Cardiac ventricle fibroblast (primary cell): ENCODE measurements around the genes CRB1, DENND1B and NEK7.

DNA sequence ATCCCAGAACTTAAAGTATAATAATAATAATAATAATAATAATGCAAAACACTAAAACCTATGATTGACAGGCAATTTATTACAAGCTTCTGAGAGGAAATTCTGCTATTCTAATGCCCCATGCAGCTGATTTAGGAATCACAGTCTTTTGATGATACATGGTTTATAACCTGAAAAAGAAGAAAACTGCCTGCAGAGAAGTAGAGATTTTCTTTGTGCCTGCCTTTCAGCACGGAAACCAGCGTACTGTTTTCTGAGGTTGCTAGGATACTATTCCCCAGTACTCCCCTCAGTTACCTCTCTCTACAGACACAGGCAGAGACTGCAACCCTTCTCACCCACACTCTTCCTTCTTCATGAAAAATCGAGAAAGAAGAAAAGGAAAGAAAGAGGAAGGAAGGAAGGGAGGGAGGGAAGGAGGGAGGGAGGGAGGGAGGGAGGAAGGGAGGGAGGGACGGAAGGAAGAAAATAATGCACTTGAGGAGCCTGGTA lies 21.7 kb downstream of the RGS2 start:
- RAMPAGE, long total RNA, result no peak

DNA sequence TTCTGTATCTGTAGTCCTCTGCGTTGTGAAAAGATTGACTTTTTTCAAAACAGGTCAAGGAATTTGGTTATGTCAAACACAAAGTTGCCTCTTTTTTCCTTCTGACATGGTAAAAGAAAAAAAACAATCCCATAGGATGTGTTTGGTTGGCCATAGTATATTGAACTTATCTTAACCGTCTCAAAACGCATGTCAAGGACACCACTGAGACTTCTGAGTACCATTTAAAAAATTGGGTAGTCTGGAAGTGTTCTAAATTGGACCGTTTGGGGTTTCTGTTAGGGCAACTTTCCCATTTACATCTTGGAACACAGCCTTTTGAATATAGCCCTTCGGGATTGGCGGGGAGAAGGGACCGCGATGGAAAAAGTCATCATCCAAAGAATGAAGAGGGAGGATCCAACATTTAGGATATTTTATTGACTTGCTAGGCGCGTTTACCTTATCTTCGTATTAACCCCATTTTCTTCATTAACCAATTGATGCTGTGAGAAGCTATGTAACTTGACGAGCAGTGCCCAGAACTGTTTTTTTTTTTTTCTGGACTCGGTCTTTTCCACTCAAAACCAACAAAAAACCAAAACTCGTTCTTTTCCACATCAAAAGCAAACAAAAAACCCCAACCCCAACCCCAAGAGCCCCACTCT lies 844 bp upstream of the CDC73 start:
- RAMPAGE, long total RNA, result no peak

DNA sequence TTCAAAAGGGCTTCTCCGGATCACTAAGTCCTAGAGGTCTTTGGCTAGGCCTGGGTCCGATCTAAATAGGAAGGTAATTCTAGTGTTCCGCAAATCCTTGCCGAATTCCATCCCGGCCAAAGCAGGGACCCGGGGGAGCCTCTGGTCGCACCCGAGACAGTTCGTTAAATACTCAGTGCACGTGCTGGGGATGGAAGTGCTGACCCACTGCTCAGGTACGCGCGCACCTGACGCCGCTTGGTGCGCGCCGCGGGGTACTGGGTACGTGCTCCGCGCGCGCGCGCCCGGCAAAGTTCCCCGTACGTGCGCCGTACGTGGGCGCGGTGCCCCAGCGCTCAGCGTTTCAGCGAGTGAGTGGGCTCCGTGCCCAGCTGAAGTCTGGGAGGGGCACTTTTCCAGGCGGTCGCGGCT lies 315 bp upstream of the CDC73 start:
- RAMPAGE, long total RNA, result no peak

GRCh38 chr1:193569595-193570222 lies 383.3 kb upstream of the B3GALT2 start:
- RAMPAGE, long total RNA, result no peak

DNA sequence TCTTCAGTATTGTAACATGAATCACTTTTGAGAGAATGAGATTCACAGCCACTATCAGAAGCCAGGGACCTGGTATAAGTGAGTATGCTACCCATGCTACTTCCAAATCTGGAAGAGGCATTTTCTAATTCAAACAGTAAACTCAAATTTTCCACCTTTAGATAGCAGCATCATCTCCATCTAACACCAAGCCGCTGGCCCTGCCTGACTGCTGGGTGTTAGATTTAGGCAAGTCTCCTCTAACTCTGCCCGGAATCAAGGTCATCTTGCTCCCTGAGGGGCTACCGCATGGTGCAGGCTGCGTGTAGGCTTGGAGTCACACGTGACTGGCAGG lies 882.9 kb upstream of the B3GALT2 start:
- RAMPAGE, long total RNA, result no peak

DNA sequence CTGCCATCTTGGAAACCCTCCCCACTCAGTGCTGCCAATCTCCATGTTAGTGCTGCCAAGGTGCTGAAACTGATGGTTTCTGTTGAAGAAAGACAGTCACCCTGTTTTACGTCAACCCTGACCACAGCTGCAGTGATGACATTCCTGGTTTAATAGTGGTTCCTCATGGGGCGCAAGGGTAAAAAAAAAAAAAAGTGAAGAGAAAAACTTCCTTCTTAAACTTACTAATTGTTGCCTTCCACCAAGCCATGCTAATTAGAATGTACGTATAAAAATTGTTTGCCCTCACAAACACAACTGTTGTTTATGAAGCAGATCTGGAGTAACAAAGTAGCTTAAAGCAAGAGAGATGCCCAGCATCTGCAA lies 883.2 kb upstream of the B3GALT2 start:
- RAMPAGE, long total RNA, result no peak

DNA sequence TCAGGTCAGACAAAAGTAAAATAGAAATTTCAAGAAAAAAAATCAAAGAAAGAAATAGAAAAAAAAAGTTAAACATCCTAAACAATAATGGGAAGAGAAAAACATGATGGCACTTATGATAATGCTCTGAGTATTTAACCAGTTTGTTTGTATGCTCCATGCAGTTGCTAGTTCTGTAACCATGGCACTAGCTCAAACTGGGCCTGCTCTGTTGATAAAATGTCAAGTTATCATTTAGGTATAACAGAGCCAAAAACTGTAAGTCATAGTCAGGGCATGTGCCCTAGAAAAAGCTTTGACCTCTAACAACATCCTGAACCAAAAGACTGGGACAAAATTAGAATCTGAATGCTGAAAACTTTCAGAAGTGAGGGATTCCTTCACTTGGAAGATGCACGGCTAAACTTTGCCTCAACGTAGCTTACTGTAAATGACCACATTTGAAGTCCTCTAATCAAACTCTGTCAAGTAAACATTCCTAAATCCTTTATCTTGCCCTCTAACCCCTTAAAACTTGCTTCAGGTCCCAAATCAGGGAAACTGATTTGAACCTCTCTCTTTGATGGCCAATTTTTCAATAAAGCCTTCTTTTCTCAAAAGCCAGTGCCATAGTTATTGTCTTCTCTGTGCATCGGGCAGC lies 148.8 kb downstream of the KCNT2 start:
- RAMPAGE, long total RNA, result no peak

DNA sequence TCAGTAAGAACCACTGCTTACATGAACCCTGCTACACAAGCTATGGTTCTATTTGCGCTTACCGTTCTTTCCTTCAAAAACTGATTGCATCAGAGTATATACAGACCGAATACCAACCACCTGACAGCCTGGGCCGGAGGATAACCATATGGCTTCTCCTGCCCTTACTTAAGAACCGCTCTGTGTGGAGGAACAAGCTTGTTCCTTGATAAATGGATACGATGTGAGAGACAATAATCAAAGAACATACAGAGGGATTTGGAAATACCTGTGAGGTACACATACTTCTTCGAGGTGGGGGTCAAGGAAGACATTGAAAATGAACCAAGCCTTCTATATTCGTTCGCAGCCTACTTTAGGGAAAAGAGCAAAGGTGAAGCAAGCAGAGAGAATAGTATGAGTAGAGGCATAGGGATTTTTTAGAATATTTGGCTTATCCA lies 1.2 kb upstream of the KCNT2 start:
- RAMPAGE, long total RNA, result no peak

- RAMPAGE, long total RNA, result no peak
Measured at GRCh38 chr1:196672890-196673194, 21.0 kb downstream of the CFH start.

- RAMPAGE, long total RNA, result no peak
Measured at GRCh38 chr1:196743265-196743786, 31.3 kb upstream of the CFHR3 start.

DNA sequence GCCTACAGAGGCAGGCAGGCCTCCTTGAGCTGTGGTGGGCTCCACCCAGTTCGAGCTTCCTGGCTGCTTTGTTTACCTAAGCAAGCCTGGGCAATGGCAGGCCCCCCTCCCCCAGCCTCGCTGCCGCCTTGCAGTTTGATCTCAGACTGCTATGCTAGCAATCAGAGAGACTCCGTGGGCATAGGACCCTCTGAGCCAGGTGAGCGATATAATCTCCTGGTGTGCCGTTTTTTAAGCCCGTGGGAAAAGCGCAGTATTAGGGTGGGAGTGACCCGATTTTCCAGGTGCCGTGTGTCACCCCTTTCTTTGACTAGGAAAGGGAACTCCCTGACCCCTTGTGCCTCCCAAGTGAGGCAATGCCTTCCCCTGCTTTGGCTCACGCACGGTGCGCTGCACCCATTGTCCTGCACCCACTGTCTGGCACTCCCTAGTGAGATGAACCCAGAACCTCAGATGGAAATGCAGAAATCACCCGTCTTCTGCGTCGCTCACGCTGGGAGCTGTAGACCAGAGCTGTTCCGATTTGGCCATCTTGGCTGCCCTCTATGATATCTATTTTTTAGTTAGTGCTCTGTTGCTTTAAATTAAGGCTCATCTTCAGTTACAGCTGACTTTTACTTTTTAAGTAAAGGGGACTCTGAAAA lies 11.9 kb downstream of the CFHR3 start:
- RAMPAGE, long total RNA, result no peak

DNA sequence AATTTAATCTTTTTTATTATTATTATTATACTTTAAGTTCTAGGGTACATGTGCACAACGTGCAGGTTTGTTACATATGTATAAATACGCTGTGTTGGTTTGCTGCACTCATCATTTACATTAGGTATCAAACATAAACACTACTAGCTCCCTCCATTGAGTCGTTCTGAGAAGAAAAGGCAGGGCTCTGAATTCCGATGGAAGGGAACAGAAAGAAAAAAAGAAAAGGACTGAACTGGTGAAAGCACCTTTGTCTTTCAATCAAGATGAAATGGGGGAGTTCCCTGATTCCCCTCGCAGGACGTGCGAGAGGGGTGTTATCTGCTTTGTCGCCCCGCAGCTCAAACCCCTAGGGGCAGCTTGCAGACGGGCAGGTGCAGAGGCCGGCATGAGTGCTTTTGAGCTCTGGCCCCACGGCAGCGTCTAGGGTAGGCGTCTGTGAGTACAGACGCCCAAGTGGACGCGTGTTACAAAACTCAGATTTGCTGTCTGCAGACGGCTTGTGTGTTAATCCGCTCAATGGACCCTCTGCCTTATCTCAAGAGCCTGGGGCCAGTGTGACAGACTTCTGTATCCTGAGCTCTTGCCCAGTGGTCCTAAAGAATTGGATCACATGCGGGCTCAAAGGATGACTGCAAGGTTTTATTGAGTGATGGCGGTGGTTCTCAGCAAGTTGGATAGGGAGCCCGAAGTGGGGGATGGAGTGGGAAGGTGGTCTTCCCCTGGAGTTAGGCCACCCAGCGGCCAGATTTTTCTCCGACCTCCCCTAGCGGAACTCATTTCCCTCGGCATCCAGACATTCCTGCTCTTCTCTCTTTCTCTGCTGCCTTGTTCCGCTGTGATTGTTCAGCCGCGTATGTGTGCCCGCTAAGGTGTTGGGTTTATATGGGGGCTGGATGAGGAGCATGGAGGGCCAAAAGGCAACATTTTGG lies 9.3 kb downstream of the CFHR4 start:
- RAMPAGE, long total RNA, result no peak

GRCh38 chr1:197066316-197066627 lies 788 bp downstream of the F13B start:
- RAMPAGE, long total RNA, result no peak

GRCh38 chr1:197267876-197268483 lies at the start of gene CRB1:
Gene CRB1, plus strand, starts transcription at chr1:197268252.
- RAMPAGE, long total RNA, result no peak

DNA sequence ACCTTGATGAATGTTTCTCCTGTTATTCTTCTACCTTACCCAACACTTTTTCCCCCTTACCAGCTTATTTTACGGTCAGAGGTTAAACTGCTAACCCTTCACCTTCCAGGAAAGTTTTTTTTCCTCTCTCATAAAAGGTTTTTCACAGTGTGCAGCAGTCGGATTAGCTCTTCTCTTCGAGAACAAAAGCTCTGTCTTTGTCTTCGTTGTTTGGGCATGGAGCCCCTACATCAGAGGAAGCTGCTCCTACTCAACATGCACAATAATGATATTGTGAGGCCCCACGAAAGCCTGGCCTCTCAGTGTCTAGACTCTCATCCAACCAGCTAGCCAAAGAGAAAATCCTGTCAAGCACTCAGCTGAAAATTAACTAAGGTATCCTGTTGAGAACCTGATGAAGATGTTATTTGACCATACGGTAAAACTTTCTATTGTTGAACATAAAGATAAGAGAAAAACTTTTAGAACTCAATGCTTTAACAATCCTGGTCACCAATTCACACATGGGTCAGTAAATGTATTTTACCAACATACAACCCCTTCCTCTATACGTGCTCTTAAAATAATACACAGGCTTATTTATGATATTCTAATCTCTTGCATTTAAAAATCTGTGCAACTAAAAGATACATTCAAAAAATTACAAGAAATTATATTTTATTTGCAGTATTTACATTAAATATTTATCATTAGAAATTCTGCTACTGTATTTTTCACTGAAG lies 41.8 kb downstream of the DENND1B start:
- RAMPAGE, long total RNA, result no peak

DNA sequence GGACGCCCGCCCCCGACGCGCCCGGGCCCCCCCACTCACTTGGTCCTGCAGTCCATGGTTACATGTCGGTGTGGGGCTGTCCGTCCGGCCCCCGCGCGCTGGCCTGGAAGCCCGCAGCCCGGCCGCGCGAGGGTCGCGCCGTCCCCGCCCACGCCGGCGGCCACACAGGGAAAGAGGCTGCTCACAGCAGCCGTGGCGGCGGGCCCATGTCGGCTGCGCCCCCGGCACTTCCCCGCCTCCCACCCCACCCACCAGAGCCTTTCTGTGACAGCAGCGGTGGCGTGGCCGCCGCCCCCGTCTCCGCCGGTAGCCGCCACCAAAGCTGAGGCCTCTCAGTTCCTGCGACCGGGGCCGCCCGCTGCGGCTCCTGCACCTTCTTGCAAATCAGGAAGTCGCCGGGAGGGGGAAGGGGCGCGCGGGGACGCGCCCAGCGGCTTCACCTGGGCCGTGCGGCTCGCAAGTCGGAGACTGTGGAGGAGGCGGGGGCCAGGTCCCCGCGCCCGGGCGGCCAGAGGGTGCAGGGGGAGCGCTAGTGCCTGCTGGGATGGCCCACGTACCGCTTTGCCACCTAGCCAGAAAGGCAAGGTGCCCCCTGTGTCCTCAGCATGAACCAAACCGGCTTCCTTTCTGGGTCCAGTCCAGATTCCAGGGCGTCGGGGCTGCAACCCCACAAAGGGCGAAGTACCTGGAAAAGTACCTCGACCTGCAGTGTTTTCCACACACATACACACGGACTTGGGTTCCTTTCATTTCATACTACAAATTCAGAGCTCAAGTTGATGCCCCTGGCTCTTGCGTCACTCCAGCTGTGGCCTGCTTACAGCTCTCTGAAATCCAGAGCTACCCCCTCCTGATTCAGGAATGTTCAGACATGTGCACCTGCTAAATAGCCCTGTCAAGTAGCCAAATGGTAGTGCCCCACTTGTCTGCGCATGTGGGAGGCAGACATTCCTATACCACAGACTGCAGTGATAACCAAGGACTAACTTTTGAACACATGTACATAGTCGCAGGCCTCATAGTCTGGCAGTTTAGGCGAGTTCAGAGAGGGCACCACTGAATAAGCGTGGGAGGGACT lies at the start of gene DENND1B:
Gene DENND1B, minus strand, starts transcription at position 381 of the 1,078 bp plus-strand sequence.
- RAMPAGE, long total RNA, result no peak

DNA sequence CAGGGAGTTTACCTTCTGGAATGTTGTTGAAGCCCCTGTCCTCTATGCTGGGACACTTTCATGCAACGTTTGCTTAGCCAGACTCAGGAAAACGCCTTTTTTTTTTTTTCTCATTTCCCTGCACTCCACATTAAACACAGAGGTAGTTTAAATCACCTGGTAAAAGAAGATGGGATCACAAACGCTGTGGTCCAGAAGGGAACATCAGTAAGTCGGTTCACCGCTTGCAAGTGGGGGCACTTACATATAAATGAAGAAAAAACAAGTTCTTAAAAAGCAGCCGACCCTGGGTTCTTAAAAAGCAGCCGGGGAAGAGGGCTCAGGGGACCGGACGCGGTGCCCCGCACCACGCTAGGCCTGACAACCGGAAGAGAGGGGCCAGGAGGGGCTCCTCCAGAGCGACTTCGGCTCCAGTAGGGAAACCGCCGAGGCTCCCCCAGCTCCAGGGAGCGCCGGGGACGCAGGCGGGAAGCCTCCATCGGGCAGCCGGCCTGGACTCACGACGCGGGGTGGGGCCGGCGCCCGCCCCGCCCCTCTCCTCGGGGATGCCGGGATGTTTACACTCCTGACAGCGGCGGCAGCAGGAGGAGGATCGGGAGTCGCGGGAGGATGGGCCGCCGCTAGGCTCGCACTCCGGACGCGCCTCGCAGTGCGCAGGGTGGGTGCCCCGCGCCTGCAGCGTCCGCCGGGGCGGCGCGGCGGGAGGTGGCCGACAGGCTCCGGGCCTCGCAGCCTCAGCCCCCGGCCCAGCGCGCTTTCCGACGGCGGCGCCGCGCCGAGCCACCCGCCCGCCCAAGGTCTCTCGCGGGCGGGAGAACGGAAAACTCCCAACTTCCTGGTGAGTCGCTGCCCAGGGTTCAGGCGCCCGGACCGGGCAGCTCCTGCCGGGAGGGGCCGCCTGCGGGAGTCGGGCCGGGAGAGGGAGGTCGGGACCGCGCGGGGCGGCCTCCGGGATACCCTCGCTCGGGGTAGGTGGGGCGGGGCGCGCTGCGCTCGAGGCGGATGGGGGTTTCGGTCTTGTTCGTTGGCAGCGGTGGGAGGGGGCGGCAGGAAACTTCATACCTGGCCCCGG lies at the start of gene NEK7:
Gene NEK7, plus strand, starts transcription at position 560 of the 1,072 bp plus-strand sequence.
- RAMPAGE, long total RNA, result no peak

DNA sequence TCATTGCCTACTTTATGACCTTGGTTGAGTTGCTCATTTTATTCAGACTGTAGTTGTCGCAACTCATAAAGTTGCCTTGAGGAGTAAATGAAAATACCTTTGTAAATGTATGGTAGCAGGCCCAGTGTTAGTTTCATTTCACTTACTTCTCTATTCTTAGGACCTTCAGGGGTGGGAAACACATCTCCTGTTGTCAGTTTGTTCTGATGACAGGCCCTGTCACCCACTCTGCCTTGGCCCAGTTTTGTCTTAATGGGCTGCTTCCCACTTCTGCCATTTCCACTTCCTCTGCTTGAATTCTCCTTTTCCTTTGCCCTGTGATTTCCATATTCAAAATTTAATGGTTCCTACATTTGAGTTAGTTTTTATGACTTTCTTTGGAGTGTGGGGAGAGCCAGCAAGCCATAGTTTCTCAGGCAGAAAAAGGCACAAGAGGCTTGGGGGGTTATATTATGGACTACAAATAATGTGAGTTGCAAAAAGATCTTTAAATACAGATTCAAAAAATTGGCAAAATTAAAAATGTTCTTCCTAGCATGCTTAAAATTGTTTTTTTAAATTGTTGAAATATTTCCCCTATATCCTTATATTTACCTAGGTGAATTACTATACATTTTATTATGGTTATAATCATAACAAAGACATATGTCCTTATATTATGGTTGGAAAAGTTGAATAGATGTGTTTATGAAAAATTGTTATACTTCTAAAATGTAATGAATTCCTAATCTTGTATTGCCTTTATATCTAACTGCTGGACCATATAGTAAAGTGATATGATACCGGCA lies 5.8 kb downstream of the NEK7 start:
- RAMPAGE, long total RNA, result no peak

DNA sequence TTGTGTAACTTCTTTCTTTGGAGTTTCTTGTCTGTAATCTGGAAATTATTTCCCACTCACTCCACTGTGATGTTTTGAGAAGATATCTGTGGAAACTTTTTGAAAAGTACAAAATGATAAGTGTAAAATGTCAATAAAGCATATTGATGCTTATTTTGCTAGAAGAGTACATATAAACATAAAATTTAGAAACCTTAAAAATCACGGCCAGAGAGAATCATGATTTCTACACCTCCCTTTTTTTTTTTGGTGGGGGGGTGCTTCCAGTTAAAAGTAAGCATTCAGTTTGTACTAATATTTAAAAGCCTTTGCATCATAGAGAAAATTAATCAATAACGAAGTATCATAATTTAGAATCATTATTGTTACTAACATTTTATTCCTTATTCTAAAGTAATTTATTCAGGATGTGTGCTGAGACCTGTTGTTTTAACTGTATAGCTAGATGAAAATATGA lies 23.2 kb downstream of the NEK7 start:
- RAMPAGE, long total RNA, result no peak

GRCh38 chr1:198187970-198188653 lies 31.3 kb downstream of the NEK7 start:
- RAMPAGE, long total RNA, result no peak